Measurements from ENCODE around the genes WWP2 and FCSK.

GRCh38 chr16:68892138-68892622 lies 48.8 kb downstream of the TANGO6 start:
- PRO-cap = no peak
- RAMPAGE, long total RNA, 3 experiments = no peak in any of the 3 experiments

DNA sequence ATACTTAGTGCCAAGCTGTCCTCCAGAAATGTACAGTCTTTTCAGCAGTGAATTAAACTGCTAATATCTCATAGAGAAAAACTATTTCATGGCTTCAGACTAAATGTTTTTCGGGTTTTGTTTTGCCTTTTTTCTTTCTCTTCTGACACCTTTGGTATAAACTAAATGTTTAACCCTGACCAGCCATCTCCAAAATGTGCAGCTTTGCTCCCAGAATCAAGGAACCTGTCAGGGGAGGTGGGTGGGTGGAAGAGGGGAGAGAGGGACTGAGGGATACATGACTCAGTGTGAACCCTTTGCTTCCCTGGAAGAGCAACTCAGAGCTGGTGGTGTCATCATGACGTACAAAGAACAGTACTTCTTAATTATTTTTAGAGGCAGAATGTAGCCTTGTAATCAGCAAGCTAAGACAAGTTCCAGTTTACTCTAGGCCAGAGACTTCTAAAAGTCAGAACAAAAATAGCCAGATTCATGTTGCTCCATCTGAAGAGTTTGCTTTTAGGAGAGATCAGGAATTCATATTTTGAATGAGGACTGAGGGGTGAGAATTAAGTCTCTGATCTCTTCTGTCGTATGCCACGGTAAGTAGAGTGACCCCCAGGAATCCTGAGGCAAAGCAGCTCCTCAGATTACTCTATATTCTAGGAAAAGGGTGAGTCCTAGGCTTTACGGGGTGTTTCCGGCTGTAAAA lies 119.6 kb upstream of the HAS3 start:
- PRO-cap = no peak
- RAMPAGE, long total RNA, 3 experiments = no peak in any of the 3 experiments

GRCh38 chr16:69109400-69109912 lies 4.0 kb downstream of the HAS3 start:
- PRO-cap = no peak
- RAMPAGE, long total RNA, 3 experiments = no peak in any of the 3 experiments

DNA sequence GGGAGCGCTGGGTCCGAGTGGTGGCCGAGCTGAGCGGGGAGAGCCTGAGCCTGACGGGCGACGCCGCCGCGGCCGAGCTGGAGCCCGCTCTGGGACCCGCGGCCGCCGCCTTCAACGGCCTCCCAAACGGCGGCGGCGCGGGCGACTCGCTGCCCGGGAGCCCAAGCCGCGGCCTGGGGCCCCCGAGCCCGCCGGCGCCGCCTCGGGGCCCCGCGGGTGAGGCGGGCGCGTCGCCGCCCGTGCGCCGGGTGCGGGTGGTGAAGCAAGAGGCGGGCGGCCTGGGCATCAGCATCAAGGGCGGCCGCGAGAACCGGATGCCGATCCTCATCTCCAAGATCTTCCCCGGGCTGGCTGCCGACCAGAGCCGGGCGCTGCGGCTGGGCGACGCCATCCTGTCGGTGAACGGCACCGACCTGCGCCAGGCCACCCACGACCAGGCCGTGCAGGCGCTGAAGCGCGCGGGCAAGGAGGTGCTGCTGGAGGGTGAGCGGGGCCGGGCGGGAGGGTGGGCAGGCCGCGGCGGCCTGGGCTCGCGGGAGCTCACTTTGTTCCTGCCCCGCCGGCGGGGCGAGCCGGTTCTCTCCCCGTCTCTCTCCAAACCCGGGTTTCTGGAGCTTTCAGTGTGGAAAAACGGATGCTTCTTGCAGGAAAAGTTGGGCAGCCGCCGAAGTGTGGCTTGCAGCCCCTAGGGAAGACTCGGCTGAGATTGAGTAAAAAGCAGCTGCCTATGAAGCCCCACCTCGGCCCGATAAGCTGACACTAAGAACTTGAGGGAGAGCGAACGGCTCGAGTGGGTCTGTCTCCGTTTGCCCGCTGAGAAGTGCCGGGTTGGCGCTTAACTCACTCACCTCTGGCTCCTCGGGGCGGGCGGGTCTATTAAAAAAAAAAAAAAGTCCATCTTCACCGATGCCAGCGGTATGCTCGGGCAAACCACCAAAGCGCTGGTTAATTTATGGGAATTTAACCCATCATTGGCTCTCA lies 590 bp downstream of the SNTB2 start:
- PRO-cap = bidirectional peak, plus-strand start at position 552 of the sequence, minus-strand start at position 241 of the sequence; bidirectional peak, plus-strand start at position 756 of the sequence, minus-strand start at position 702 of the sequence
- RAMPAGE, long total RNA, 3 experiments = start-site peak on the plus strand in 1 of 3 experiments, centred at position 456 of the sequence, 12 reads per replicate

DNA sequence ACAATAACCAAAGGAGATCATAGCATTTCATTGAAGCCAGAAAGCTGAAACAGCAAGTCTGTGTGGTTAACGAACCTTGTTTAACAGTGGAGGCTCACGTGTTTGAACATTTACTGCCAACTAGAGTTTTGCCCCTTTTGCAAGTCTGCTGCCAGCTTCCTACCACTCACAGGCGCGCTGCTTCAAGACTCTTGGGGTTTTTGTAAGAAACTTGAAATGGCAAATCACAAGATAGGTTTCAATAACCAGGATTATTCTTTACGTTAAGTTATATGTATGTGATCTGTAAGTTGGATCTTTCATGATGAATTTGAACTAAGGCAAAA lies 1.2 kb downstream of the SNTB2 start:
- PRO-cap = no peak
- RAMPAGE, long total RNA, 3 experiments = no peak in any of the 3 experiments

DNA sequence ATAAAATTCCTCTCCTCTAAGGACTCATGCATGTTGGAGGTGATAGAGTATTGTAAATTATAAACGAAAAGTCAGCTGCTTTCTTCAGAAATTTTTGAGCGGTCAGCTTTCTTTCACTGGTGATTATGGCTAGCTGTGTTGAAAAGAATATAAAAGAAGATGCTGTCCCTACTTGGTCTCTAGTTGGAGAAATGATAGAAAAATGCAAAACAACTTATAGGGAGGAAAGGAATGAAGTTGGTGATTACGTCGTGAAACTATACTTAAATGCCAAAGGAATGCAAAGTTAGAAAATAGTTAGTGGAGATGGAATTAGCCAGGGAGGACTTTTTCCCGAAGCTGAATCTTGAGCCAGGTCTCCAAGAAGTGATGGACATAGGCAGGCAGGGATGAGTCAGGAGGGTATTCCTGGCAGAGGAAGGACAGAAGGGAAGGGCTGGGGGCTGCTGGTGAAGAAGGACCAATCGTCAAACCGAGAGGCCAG lies 1.6 kb downstream of the SNTB2 start:
- PRO-cap = no peak
- RAMPAGE, long total RNA, 3 experiments = no peak in any of the 3 experiments

- PRO-cap = no peak
- RAMPAGE, long total RNA, 3 experiments = no peak in any of the 3 experiments
Observed at GRCh38 chr16:69343153-69343568, 3.6 kb downstream of the NIP7 start.

- PRO-cap = no peak
- RAMPAGE, long total RNA, 3 experiments = no peak in any of the 3 experiments
Observed at GRCh38 chr16:69367971-69368881, 16.6 kb upstream of the TMED6 start.

- PRO-cap = unidirectional peak, plus-strand start at chr16:69521969
- RAMPAGE, long total RNA, 3 experiments = no peak in any of the 3 experiments
Observed at GRCh38 chr16:69521624-69522173, 44.1 kb upstream of the NFAT5 start.

DNA sequence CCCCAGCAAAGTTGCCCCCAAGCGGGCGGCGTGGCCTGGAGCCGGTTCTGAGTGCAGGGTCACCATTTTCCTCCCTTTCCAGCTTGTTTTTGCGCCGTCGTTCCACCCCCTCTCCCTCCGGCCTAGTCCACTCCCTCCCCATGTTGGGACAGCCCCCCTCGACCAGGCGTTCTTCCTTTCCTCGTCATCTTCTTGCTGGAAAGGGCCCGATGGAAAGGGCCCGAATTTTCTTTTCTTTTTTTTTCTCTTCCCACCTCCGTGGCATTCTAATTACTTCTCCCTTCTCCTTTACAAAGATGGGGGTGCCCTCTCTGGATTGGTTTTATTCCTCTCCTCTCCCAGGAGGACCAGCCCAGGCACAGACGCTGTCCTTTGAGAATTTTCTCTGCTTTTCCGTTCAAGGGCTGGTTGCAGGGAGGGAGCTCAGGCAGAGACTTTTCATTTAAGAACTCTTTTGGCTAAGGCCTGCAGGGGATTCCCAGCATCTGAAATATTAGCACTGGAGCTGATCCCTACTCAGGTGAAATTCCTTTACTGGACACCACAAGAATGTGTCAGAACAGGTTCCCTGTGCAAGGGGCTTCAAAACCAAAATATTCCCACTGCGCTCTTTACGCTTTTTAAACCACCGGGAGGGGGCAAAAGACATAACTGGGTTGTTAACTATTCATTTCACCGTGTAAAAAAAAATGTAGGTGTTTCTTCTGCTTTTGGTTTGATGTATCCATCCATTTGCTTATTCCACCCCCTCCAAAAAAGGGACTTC lies 1.2 kb downstream of the NFAT5 start:
- PRO-cap = bidirectional peak, plus-strand start at position 187 of the sequence, minus-strand start at position 49 of the sequence
- RAMPAGE, long total RNA, 3 experiments = no peak in any of the 3 experiments

DNA sequence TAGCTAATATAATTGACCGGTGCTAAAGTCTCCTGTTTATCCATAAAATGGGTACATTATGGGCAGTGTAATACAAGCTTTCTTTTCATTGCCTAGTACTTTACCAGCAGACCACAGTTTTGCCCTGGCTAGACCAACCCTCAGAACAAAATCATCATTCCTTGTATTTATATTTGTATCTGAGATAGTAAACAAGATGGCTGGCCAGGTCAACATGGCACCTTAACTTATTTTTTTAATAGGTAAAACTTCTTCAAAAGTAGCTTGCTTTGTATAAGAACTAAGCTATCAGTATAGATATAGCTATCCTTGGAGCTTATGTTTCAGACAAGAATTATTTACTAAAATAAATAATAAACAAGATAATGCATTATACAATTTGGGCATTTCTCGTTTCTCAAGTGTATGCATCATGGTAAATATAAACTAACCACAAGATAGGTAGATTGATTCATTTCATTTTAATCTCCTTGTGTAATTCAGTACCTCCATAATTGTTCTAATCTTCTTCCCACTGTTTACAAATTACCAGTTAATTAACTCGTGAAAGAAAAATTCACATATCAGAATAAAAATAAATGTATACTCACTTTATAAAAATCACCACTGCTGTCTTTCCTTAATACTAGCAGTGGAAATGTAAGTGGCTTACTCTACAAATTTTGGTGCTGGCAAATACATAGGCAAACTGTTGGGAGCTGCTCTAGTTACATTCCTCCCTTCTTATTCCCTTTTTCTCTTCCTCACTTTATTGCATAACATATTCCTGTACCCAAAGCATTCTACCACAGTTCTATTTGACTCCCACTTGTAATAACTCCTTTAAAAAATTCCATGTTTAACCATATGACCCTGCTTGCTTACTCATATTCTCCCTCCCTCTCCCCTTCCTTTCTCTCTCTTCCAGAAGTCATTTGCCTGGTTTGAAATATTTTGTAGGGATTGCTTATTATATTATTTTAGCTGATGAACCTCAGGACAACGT lies 23.0 kb downstream of the NQO1 start:
- PRO-cap = no peak
- RAMPAGE, long total RNA, 3 experiments = no peak in any of the 3 experiments

DNA sequence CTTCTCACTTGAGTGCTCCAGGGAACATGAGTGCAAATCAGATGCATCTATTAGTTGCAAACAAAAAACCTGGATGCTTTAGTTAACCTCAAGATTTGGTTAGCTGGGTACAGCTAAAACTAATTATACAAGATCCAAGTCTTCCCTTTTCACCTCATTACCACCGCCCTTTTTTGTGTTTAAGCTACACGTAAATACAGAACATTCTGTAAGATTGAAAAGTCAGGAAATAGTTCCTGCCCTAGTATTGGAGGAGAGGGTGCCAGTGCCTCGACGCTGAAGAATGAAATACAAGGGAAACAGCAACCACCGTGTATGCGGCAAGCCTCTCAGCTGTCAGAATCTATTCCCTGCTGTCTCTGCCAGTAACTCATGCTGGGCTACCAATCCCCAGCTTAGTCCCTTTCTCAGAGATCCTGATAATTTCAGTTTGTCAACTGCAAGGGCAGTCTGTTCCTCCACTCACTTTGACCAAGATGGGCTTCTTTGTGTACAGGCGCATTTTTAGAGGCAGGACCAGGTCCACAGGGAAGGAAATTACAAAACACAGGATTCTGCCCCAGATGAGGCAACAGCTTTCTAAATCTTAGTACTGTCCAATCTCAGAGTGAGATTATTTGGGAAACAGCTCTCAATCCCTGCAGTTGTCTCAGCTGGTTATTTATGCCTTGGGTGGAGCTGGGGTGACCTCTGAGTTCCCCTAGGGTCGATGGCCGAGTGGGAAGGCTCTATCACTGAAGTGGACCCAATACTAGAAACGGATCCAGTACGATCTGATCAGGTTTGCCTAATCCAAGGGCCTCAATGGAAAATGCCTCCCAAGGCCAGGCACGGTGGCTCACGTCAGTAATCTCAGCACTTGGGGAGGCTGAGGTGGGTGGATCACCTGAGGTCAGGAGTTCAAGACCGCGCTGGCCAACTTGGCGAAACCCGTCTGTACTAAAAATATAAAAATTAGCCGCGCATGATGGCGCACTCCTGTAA lies 1.3 kb downstream of the NQO1 start:
- PRO-cap = unidirectional peak, plus-strand start at position 244 of the sequence
- RAMPAGE, long total RNA, 3 experiments = no peak in any of the 3 experiments

- PRO-cap = bidirectional peak, plus-strand start at chr16:69762323, minus-strand start at chr16:69762288
- RAMPAGE, long total RNA, 3 experiments = start-site peak on the plus strand in 3 of 3 experiments, at chr16:69762310-69762367 at its widest, 238 to 344 reads per replicate
Observed at GRCh38 chr16:69761944-69763004, at the start of gene WWP2. TSS of gene WWP2 (plus strand) at chr16:69762332.

DNA sequence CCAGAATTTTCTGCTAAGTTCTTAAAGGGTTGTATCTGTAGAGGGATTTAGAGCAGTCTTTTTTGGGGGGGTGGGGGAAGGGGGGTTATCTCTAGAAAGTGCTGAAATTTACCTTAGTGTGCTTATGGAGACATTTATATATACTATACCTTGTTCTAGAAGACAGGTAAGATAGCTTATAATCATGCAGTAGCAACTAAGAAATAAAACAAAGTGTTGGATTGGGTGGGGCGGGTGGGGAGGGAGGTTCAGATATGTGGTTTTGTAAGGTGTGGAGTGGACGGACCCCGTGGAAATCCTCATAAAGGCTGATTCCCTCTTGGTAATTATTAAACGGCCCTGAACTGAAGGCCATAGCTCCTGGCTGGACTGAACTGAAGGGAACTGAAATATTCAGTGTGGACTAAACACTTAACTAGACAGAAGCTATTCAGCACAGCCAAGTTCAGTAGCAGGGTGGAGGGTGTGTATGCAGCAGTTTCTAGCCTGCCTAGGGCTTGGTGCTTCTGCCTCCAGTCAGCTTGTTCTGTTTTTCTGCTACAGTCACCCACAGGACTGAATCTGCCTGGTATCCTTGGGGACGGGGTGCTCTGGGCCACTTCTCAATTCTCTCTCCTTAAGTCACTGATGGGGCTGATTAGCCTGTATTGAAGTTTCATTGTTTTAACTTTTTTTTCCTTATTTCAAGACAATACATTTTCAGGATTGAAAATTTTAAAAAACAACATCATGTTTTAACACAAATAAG lies 77.0 kb downstream of the WWP2 start:
- PRO-cap = no peak
- RAMPAGE, long total RNA, 3 experiments = no peak in any of the 3 experiments

- PRO-cap = no peak
- RAMPAGE, long total RNA, 3 experiments = no peak in any of the 3 experiments
Observed at GRCh38 chr16:70198692-70199104, 25.1 kb downstream of the CLEC18C start.

DNA sequence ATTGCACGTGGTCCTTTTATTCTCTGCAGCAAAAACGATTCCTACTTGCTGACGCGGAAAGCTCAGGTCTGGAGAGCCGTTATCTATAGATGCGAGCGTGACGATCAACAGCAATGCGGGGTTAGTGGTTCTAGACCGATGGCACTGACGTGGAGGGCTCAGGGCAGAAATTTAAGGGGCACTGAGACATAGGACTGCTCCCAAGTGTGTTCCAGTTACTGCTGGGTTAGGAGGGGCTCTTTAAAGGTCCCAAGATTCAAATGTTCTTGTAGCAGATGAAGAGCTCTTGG lies 596 bp upstream of the EXOSC6 start:
- PRO-cap = no peak
- RAMPAGE, long total RNA, 3 experiments = no peak in any of the 3 experiments

DNA sequence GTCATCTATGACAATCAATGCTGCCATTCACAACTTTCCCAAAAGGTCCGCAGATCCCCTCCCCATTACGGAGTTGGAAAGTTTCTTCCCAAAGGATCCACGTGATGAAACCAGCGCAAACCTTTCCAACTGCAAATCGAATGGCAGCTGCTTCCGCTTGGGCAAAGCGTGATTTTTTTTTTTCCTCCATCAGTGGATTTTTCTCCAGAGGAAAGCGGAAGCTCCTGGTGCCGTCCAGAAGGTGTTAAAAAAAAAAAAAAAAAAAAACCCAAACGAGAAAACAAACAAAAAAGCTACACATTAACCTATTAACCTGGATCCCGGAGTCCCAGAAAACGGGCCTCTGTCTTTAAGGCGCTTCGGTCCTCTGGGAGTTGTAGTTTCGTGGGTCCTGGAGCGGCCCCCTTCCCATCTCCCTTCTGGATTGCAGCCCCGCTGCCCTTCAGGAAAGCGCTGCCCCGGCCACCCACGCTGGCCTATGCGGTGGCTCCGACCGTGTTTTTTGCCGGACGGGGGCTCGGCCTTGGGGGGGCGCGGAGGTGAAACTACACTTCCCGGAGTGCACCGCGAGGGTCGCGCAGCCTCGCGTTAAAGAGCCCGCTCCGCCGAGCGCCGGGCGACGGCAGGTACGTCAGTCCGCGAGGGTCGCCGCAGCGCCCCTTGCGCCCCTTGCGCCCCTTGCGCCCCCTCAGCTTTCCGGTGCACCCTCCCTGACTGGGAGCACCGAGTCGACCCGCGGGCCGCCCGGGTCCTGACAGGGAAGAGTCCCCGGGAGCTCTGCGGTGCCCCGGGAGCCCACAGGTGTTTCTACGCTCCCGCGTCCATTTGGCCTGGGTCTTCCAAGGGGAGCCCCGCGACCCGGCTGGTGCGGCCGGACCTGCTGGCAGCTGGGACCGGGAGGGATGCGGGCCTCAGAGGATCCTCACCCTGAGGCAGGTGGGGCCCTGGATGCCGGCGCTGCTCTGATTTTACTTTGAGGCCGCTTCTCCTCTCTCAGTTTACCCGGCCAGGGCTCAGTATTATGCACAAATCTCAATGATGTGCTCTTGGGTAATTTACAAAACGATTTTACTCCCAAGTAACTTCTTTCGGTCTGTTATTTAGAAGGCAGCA lies at the start of gene FCSK:
Gene FCSK, plus strand, starts transcription at position 591 of the 1,113 bp plus-strand sequence.
- PRO-cap = unidirectional peak, plus-strand start at position 591 of the sequence
- RAMPAGE, long total RNA, 3 experiments = no peak in any of the 3 experiments

- PRO-cap = no peak
- RAMPAGE, long total RNA, 3 experiments = no peak in any of the 3 experiments
Observed at GRCh38 chr16:70563144-70564128, 39.8 kb downstream of the SF3B3 start.

DNA sequence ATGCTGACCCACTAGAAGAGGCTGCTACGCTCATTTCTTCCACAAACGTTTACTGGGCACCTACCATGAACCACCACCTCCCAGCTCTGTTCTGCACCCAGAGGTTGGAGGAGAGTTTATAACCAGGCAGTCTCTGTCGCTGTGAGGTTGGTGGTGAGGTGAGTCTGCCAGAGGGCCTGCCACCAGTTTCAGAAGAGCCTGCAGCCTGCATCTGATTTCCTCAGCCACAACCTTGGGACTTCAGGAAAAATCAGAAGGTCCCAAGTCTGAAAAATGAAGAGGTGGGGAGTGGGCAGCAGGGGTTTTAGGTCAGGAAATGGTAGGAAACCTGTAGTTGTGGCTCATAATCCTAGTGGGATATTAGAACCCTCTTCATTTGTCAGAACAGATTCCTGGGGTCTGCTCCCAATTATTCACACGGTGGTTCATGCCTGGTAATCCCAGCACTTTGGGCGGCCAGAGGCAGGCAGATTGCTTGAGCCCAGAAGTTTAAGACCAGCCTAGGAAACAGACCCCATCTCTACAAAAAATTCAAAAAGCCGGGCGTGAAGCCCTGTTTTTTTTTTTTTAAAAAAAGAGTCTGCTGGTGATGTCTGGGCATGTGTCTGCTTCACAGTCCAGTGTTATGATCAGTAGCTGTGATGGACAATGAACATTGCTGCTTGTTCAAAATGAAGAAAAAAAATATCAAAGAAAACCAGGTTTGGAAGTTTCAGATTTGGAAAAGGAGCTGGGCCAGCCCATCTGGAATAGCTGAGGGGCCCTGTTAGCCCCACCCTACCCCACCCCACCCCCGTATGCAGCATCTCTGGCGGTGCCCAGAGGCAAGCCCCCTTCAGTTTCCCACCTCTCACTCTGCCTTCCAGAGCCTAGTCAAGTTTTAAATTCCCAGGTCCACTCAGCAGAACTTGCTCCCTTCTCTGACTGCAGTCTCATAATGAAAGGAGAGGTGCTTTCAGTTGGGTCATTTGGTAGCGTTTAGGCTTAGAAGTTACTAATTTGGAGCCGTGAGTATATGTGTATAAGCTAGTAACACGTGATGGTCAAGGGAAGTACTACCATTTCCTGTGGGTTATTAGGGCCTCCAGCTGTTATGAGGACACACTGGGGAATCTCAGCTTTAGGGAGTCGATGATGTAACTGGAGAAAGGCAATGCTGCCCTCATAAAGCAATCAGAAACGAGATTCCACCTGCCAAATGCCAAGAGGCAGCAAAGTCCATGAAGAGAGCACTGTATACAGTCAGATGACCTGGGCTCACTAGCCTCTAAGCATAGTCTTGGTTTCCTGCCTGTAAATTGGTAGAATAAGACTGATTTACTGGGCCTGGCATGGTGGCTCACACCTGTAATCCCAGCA lies 52.4 kb downstream of the SF3B3 start:
- PRO-cap = no peak
- RAMPAGE, long total RNA, 3 experiments = no peak in any of the 3 experiments

GRCh38 chr16:70621446-70621794 lies 24.9 kb upstream of the IL34 start:
- PRO-cap = no peak
- RAMPAGE, long total RNA, 3 experiments = no peak in any of the 3 experiments

All from subcutaneous adipose tissue (tissue), 3 donors.